ENCODE measurements around a stretch of chr7.

DNA sequence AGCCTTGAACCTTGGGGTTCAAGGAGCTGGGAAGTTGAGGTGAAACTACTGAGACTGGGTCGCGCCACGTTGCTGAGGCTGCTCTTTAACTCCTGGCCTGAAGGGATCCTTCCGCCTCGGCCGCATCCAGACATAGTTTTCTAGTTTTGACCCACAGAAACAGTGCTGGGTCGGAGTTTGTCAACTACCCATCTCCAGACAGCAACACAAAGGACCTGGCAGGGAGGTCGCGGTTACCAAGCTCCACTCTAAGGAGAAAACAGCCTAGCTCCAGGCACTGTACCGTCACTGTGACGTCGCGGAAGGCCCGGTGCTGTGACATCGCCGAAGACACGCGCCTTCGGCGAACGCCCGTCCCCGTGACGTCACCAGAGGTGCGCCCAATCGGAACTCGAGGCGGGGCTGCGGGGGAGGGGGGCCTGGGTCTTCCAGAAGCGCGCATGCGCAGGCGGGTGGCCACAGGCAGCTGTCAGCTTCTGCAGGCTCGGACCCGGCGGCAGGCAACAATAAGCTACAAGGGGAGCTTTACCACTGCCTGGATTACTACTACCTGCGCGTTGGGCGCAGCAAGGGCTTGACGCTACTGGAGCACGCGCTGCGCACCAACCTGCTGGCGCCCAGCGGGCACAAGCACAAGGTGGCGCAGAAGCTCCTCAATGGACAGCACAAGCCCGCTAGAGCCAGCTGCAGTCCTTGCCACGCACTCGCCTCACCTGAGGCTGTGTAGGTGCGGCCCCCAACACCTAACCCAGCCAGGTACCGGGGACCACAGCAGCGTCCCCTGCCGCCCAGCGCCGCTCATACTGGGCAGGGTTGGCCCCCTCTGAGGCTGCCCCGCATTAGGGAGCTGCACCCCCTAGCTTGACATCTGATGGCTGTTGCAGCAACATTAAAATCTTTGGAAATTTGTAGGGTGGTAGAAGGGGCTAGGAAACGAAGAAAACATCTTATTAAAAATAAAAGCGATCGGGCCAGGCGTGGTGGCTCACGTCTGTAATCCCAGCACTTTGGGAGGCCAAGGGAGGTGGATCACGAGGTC is 208.4 kb downstream of the TPST1 start:
- RRBS, result no CpG with 5 or more reads among the region's 62 CpGs

DNA sequence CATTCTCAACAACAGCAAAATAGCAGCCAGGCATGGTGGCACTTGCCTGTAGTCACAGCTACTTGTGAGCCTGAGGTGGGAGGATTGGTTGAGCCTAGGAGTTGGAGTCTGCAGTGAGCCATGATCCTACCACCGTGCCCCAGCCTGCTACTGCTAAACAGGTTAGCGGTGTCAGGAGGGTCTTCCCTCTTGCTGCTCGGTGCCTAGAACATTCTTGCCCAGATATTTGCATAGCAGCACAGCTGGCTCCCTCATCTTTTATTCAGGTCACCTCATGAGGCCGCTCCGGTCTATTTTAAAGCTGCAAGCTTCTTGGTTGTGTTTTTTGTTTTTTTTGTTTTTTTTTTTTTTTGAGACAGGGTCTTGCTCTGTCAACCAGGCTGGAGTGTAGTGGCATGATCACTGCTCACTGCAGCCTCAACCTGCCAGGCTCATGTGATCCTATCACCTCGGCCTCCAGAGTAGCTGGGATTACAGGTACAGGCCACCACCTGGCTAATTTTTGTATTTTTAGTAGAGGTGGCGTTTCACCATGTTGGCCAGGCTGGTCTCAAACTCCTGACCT is 2.8 kb upstream of the RABGEF1 start:
- RRBS, result no CpG with 5 or more reads among the region's 7 CpGs

- RRBS, result no CpG with 5 or more reads among the region's 4 CpGs
Measured at GRCh38 chr7:66860250-66860726, 60.7 kb upstream of the TMEM248 start.

- RRBS, result 95% methylated on average over 8 of the region's 33 CpGs
Measured at GRCh38 chr7:66904324-66905096, 16.5 kb upstream of the TMEM248 start.

- RRBS, result no CpG with 5 or more reads among the region's 17 CpGs
Measured at GRCh38 chr7:66950526-66951628, 29.9 kb downstream of the TMEM248 start.

GRCh38 chr7:67024703-67025189 is 28.1 kb downstream of the TYW1 start:
- RRBS, result no CpG with 5 or more reads among the region's 6 CpGs

DNA sequence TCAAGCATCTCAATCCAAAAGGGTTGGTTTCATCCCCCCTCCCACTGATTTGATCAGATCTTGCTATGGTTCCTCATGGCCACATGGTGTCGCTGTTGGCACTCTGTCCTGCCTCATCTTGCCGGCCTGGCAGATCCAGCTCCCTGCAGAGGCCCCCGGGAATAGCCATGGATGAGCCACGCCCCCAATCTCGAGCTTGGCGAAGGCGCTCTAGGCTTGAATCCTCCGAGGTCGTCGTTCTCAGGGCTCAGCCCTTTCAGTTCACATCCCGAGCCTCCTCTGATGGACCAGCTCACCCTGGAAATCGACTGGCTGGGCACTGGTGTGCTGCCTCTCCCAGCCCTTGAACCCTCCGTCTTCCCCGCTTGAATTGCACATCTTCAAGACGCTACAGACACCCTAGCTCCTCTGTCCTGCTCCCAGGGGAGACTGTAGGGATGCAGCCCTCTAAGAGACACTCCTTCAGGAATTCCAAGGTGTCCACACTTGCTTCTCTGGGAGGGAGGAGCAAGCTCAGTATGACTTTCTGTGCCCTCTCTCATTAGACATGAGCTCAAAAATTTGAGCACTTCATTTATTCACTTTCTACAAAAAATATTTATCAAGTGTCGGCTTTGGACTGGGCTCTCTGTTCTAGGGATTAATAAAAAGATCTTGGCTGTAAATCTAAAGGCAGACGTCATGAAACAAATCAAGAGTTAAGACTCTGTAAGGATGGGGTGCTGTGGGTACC is 348.7 kb downstream of the SPDYE21 start:
- RRBS, result no CpG with 5 or more reads among the region's 17 CpGs

GRCh38 chr7:68543181-68543696 is 1055.0 kb upstream of the AUTS2 start:
- RRBS, result no CpG with 5 or more reads among the region's 6 CpGs

DNA sequence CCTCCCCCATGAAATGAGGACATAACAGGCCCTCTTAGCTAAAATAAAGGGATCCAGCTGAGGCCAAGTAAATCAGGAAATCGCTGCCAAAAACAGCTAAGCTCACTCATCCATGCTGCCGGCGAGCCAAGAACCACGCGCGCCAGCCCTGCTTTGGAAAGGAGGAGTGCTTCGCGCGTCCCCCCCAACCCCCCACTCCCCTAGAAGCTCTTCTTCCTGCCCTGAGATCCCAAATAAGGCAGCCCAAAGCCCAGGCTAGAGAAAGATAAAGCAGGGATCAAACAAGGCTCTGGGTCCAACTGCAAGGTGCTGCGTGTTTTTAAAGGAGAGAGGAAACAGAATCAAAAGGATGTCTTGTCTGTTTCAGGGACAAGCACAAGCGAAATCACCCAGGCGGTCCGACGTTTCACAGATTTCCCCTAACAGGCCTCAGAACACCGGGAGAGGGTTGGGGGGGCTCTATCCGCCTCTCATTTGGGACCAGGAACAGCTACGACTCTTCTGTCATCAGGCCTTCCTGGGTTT is 168.3 kb upstream of the AUTS2 start:
- RRBS, result no CpG with 5 or more reads among the region's 17 CpGs

- RRBS, result 0% methylated on average over 3 of the region's 24 CpGs
Measured at GRCh38 chr7:69600010-69600606, 1.8 kb downstream of the AUTS2 start.

DNA sequence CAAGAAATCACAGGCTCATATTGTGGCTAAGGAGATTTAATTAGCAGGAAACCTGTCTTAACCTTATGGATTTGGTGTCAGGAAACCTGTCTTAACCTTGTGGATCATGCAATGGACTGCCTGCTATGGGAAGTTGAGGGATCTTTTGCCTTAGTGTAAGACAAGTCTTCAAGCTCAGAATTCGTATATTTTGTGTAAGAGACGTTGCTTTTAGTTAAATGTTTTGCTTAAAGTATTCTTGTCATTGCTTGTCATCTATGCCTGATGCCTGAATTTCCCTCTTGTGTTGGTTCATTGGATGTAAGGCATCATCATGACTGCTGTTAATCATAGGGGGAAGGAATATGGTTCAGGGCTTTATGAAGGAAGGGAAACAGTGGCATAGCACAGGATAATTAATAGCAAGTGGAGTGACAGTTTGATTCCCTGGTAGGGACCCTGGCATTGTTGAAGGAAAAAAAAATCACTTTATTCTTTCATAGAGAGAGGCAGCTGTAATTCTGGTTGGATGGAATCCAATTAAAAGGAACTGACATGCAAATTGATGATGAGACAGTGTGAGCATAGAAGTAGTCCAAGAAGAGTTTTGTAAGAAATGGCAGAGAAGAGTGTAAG is 121.3 kb downstream of the AUTS2 start:
- RRBS, result no CpG with 5 or more reads among the region's 2 CpGs

DNA sequence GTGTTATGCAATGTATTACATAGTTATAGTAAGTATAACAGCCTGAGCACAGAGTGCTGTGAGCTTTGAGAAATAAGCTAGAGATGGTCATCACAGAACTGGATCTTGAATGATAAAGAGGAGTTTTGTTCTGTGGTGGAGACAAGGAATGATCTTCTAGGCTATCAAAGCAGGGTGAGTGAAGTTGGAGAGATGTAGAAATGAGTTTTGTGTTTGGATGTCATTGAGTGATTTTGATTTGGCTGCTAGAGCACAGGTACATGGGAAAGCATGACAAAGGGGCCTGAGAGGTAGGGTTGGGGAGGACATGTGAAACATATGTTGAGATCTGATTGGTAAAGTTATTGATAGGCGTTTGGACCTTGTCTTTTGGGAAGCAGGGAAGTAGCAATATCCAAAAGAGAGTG is 123.4 kb downstream of the AUTS2 start:
- RRBS, result no CpG with 5 or more reads among the region's 1 CpG

GRCh38 chr7:70025957-70026303 is 427.7 kb downstream of the AUTS2 start:
- RRBS, result no CpG with 5 or more reads among the region's 3 CpGs

GRCh38 chr7:70568470-70569133 is 563.3 kb upstream of the GALNT17 start:
- RRBS, result no CpG with 5 or more reads among the region's 7 CpGs

DNA sequence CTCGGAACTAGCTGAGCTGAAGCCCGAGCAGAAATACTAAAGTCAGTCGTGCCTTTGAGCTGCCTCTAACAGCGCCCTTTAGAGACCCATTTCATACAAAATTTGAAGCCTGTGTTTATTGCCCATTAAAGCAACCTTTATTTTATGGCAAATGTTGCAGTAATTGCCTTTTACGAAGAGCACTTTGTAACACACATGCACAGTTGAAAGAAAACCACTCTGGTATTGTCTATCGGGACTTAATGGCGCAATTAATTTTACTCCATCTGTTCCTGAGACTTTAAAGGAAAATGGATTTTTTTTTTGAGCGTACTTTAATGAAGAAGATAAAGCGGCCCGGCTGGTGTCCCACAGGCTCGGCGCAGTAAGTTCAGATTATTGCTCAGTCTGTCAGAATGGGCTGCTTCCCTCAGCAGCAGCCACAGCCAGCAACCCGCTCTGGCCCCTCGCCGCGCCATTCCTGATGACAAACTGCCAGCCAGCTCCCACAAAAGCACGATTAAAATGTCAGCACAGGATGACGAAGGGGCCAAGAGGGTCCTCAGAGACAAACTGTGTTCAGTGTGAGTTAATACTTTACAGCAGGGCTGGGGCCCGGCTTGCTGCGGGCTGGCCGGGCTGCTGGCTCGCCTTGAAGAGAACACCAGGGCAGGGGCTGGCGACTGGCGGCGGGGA is 501.1 kb upstream of the GALNT17 start:
- RRBS, result no CpG with 5 or more reads among the region's 25 CpGs

GRCh38 chr7:70648009-70648632 is 483.8 kb upstream of the GALNT17 start:
- RRBS, result no CpG with 5 or more reads among the region's 10 CpGs

DNA sequence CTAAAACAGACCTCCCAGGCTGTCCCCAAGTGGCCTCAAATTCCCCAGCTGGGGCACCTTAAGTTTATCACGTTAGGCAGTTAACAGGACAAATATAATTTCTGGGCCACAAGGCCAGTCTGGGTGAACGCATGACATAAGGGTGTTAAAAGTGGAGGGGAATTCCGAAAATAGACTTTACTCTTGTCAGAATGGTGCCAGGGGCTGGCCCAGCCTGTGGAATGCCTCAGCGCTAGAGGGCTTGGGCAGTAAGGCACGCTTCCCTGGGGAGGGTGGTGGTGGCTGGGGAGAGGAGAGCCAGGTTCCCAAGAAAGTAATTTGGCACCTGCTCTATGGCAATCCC is 463.4 kb upstream of the GALNT17 start:
- RRBS, result no CpG with 5 or more reads among the region's 5 CpGs

GRCh38 chr7:70788108-70788536 is 343.8 kb upstream of the GALNT17 start:
- RRBS, result no CpG with 5 or more reads among the region's 5 CpGs

DNA sequence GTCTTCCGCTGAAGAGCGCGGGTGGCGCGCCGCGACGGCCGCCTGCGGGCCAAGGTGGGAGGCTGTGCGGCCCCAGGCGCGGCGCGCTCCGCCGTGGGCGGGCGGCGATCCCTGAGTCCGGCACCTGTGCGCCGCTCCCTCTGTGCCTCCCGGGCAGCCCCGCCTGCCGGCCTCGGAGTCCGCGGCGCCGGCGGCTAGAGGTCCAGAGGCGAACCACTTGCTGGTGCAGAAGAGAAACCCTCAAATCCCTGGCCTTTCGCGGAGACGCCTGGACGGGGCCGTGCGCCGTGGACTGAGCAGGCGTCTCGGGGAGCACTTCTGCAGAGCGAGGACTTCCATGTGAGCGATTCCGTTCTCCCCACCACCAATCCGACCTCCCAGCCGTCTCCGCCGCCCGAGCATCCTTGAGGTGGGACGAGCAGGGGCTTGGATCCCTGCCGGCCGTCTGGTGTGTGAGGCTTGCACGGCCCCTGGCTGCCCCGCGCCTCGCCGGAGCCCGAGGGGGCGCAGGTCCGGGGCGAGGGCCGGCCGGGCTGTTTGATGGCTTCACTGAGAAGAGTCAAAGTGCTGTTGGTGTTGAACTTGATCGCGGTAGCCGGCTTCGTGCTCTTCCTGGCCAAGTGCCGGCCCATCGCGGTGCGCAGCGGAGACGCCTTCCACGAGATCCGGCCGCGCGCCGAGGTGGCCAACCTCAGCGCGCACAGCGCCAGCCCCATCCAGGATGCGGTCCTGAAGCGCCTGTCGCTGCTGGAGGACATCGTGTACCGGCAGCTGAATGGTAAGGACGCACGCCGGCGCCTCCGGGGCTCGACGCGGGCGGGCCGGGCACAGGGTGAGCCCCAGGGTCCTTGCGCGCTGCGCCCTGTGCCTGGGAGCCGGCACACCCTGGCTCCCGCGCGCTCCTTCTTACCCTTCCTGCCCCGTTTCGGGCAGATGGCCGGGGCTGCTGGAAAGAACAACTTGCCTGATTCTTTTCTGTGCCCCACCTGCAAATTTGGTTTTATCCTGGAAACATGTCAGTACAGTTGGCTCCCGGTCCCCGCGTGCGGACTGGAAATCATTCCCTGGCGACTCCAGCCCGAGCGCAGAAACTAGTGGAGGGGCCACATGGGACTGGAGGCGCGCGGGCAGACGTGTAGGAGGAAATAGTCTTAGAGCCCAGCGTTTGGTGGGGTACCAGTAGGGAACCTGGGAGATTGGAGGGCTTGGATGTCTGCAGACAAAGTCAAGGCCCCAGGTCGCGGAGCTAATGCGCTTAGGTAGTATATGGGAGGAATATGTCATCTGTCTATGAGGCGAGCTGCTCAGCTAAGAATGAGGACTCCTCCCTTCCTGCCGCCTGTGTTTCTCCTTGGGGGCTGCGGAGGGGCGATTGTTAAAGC is 810 bp downstream of the GALNT17 start:
- RRBS, result 10% methylated on average over 48 of the region's 127 CpGs

- RRBS, result no CpG with 5 or more reads among the region's 6 CpGs
Measured at GRCh38 chr7:71310596-71311098, 178.7 kb downstream of the GALNT17 start.

Data from mononuclear cell (primary cell).